REH cell (cell line): ENCODE data around the genes CENPT and SLC7A6.

DNA sequence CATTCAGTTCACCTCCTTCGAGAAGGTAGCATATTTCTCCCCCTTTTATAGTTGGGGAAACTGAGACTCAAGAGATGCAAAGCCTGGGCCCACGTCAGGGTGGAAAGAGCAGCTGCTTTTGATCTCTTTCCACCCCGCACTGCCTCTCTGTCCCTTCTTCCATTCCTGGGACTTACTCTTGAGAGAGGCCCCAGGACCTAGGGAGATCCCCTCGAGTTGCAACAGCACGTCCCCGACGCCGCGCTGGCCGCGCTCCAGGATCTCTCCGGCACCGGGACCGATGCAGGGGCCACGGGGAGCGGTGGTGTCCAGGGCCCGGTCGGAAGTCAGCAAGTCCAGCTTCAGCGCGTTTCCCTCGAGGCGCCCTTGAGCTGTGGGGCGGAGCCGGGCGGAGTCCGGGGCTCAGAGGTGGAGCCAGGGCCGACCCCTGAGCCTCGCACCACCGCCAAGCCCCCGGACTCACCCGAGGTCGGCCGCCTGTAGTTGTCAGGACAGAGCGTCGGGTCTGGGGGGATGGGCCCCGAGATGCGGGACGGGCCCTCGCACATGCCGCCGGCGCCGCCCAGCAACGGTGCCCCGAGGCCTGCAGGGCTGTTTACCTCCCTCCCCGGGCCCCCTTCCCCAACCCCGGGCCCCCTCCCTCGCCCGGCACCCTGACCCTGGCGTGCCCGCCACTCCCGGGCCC, 513 bp downstream of the ENKD1 start:
- PRO-cap = no peak

DNA sequence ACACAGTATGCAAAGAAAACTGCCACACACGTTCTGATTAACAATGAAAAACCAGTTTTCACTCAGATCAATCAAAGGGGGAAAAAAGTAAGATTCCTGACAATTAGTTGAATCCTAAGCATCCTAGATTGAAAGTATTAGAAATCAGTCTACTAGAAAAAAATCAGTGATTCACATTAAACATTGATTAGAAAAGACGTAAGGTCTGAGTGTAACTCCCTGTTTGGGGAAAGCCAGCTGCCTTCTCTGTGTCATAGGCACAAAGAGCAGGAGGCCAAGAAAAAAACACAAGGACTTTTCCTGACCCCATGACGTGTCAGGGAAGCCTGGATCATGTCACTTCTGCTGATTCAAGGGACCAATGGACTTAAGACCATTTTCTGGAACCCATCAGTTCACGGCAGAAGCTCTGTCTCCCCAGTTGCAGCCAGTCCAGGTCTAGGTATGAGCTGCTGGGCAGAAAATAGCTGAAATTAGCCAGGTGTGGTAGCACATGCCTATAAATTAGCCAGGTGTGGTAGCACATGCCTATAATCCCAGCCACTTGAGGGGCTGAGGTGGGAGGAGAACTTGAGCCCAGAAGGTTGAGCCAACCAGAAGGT, 36.0 kb downstream of the RANBP10 start:
- PRO-cap = no peak

DNA sequence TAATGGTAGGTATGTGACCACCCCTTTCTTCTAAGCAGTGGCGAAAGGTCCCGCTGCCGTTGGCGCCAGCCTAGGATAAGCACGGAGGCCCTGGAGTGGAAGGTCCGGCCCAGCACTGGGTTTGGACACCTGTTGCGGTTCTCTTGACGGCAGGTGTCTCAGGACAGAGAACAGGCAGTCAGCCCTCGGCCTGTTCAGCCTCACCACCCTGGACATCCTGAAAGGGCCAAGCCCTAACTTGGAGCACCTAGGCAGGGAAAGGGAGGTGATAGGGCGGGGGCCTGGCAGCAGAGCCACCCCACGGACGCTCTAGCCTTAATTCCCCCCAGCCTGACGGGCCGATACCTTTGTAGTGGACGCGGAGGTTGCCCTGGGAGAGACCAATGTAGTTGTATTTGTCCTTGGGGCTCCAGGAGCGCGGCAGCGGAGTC, 388 bp downstream of the RANBP10 start:
- PRO-cap = no peak

DNA sequence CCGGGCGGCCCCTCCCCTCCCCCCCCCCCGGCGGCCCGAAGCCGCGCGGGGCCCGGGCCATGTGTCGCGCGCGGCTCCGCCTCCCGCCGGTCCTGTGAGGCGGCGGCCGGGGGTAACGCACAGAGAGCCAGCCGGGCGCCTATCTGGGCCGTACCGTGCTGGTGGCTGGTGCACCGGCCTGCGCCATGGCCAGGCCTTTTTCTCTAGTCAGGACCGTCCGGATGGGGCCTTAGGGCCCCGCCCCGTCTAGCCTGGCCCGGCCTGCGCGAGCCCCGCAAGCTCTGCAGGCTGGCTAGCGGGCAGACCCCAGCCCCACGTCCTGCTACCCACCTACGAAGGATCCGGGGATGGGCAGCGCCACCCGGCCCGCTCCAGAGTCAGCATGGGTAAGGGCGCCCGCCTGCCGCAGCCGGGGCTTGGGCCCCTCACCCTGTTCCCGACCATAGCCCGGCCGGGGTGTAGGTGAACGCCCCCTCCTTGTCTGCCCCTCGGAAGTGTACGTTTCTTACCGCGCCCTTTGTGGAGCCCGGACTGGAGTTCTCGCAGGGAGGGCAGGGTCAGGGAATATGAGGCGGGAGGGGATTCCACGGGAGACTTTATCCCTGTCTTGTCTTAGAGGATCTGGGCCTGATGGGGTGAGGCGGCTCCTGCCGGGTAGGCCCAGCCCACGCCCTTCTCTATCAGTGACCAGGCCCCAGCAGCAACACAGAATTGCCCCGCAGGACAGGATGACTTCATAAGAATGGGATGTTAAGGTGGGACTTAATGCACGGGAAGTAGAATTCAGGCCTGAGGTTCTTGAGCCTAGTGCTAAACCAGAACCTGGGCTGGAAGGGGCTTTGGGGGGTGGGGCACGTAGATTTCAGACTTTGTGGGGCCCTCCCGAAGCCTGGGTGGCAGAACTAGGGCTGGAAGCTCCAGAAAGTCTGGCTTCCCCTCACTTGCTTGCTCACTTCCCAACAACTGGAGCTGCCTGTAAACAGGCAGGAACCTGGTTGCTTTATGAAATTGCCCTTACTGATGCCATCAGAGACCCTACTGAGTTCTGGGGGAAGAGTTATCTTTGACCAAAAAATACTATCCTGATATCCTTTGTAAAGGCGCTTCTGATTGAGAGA, at the start of gene CENPT:
Gene CENPT (minus strand): TSS at position 623 of the 1,118 bp plus-strand sequence.
- PRO-cap = bidirectional peak, plus-strand start at position 122 of the sequence, minus-strand start at position 96 of the sequence

- PRO-cap = bidirectional peak, plus-strand start at chr16:67893278, minus-strand start at chr16:67893050
Observed at GRCh38 chr16:67892717-67893139, 326 bp upstream of the PSKH1 start.

GRCh38 chr16:67930423-67931211, 1.0 kb downstream of the CTRL start:
- PRO-cap = no peak

DNA sequence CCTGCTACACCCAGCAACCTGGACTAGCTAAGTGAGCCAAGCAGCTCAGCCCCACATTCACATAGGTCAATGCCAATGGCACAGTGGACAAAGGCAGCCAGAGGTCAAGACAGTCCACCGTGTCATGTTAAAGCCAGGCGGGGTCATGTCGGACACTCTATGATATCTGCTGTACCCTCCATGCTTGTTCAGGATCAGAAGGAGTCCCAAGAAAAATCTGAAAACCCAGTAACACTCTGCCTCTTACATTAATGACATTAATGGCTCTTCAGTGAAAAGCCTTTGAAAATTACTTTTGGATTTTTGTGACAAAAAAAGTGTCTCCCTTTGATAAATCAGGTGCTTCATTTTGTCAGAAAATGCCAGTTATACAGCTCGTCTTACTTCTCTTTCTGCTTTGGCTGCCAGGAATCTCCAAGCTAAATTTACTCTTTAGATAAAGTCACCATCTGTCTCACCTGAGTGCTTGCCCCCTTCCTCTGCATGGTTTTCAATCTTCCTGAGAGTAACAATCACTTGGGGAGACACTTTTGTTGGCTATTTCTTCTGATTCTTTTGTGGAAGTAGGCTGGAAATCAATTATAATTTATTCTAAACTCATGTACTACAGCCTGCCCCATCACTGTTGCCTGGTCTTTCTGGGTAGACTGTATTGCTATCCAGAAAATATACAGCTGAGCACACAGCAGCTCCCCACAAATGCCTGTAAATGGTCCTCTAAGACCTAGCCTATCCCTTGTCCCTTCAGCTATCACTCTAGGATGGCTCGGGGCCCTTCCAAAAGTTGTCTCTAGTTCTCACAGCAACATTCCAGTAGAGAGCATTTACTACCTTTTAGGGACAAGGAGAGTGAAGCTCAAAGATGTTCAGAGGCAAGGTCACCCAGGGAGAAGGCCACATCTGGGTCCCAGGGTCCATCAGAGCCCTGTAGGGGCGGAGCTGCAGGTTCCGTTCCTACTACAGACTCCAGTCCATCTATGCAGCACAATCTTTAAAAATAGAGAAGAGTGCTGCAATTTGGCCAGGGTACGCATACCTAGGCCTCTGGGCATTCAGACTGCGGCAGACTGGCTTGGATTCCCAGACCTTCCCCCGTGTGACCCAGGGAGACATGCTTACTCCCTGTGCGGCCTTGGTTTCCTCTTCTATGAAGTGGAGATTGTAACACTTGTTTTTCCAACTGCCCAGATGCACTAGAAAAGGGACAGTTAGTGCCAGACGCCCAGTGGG, 3.0 kb downstream of the SLC12A4 start:
- PRO-cap = no peak

- PRO-cap = no peak
Observed at GRCh38 chr16:68021180-68021812, 1.7 kb downstream of the DDX28 start.

DNA sequence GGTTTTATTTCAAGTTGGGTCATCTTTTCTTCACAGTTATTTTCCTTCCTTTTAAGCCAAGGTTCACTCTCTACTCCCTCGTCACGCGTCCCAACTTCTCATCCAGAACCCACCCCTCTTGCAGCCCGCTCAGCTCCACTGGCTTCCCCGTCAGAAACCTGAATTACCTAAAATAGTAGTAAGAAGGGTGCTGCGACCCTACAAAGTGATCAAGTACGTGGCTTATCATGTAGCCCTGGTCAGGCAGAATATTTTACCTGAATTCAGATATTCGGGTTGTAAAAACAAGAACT, 654 bp downstream of the DUS2 start:
- PRO-cap = no peak

DNA sequence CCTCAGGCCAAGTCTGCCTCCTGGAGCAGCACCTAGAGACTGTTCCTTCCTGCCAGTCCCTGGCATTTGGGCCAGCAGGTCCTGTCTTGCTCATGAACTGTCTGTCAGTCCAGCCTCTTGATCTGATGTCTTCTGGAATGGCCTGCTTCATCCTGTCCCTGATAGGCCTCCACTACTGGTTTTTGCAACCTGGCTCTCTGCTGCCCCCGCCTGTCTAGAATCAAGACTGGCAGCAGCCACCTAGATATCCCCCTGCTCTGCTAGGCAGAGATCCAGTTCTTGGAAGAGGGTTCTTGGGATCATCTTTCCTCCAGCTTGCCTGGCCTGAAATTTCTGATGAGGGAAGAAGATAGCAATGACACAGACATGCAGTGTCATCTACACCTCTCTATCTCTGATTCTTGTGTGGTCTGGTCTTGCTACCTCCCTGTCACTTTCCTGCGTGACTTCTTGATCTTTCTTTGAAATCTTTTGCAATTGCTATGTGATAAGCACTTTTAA, 20.4 kb upstream of the NFATC3 start:
- PRO-cap = no peak

DNA sequence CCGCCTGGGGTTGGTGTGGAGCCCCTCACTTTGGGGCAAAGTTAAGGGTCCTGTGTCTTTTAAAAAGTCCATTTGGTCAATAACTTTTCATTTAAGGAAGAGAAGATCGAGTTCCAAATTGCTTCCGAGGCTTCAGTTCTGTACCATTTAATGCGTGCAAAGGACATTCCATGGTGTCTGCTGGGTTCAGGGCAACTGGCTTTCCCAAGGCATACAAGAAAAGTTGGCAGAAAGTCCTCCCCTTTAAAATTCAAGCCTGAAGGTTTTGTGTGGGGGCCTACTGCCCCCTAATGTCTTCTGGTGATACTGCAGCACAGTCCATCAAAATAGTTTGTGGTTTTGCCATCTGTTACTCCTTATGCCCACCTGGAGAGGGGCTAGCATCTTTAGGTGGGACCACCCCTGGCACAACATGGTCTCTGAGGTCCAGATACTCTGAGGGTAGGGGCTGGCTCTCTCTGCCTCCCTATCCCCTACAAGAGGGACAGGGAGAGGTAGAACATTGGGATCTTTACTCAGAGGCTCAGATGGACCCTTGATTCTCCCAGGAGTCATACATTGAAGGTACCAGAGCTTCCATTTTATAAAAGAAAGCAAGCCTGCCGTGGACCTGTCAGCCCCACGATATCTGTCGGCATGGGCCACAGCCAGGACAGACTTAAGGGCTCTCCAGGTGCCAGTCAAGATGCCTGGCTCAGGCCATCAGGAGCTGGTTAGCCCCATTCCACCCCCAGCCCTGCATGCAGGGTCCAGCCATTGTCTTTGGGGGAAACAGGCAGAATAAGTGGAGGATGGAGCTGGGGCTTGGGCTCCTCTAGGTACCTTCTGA, 6.4 kb downstream of the ESRP2 start:
- PRO-cap = no peak

- PRO-cap = no peak
Observed at GRCh38 chr16:68233256-68233938, 2.5 kb downstream of the ESRP2 start.

GRCh38 chr16:68246465-68247261, 1.5 kb downstream of the PLA2G15 start:
- PRO-cap = no peak

- PRO-cap = no peak
Observed at GRCh38 chr16:68257859-68258809, 6.2 kb upstream of the SLC7A6 start.

DNA sequence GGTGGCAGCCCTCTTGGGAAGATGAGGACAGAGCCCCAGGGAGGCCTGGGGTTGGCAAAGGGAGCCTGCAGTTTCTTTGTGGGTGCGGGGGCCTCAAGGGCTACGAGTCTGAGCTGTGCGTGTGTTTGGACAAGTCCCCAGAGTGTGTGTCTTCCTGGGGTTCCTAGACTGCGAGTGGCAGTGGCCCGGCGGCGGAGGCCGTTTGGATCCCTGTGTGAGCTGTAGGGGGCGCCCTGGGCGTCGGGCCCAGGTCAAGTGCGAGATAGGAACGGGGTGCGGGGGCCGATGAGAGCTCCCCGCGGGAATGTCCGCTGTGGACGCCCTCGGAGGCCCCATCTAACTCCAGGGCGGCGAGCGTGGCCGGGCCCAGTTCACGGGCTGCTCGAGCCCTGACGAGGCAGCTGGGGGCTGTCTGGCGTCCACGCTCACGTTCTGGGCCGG, 367 bp upstream of the SLC7A6 start:
- PRO-cap = bidirectional peak, plus-strand start at position 149 of the sequence, minus-strand start at position 148 of the sequence; bidirectional peak, plus-strand start at position 249 of the sequence, minus-strand start at position 176 of the sequence

DNA sequence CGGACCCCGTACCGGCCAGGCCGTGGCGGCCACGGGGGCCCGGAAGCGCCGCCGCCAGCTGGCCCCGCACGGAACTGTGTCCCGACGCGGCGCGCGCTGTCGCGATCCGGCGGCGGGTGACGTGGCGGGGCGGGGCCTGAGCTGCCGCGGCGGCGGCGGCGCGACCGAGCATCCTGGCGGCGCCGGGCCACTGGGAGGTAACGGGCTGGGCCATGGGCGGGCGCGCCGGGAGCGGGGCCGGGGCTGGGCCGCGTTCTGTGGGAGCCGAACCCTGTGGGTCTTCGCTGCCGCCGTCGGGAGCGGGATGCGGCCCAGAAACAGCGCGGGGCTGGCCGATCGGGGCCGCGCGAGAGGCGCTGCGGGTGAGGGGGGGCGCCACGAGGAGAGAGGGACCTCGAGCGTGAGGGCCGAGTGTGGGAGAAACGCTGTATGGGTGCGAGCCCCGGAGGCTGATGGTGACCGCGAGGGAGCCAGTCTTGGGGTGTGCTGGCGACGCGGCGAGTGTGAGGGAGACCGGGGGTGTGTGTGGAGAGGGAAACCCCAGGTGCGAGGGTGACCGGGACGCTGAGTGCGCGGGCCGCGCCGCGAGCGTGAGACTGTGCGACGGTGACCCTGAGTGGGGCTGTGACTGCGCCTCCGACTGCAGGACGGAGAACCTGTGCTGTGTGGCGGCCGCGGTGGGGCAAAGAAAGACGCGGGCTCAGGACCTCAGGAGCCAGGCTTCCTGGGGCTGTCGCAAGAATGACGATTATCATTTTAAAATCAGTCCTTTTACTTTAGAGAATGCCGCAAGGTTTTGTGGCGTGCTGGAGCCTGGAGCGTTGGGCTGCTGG, at the start of gene SLC7A6:
Gene SLC7A6 (plus strand): TSS at position 147 of the 833 bp plus-strand sequence.
- PRO-cap = bidirectional peak, plus-strand start at position 171 of the sequence, minus-strand start at position 78 of the sequence

DNA sequence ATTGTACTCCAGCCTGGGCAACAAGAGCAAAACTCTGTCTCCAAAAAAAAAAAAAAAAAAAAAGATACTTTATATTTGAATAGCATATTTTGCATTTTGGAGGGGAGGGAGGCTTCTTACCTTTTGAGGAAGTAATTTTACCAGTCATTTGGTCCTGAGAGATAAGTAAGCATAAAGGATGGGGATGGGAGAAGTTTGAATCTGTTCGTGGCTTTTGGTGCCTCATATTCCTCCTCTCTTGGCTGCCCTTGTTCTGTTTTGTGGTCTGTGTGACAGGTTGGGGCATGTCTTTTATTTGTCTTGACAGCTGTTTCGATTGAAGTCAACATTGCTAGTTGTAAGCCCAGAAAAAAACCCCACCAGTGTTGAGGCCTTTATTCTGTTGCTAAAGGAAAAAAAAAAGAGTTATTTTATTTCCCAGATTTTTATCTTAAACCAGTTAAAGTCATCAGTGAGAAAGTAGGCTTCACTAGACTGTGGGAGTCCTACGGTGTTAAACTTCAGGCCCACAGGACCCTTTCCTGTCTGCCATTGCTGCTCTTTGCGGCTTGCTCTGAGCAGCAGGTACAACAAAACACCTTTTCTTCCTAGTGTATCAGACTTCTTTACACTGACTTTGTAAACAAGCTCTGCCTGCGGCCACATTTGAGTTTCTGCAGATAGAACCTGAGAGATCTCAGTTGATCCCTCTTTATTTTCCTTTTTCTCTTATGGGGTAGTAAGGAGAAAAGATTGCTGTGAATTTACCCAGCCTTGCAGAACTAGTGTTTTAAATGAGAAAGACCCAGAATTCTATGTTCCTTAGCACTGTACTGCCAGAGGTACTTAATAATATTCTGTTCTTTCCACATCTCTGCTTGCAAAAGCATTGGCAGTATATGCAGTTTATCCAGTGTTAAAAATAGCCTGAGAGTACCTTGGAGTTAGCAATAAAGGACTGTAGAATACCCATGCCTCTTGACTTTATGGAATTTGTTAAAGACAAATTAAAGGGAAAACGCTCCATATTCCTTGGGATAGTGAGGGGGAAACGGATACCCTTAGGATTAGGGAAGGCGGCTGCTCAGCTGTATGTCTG, 11.6 kb downstream of the SLC7A6 start:
- PRO-cap = no peak

DNA sequence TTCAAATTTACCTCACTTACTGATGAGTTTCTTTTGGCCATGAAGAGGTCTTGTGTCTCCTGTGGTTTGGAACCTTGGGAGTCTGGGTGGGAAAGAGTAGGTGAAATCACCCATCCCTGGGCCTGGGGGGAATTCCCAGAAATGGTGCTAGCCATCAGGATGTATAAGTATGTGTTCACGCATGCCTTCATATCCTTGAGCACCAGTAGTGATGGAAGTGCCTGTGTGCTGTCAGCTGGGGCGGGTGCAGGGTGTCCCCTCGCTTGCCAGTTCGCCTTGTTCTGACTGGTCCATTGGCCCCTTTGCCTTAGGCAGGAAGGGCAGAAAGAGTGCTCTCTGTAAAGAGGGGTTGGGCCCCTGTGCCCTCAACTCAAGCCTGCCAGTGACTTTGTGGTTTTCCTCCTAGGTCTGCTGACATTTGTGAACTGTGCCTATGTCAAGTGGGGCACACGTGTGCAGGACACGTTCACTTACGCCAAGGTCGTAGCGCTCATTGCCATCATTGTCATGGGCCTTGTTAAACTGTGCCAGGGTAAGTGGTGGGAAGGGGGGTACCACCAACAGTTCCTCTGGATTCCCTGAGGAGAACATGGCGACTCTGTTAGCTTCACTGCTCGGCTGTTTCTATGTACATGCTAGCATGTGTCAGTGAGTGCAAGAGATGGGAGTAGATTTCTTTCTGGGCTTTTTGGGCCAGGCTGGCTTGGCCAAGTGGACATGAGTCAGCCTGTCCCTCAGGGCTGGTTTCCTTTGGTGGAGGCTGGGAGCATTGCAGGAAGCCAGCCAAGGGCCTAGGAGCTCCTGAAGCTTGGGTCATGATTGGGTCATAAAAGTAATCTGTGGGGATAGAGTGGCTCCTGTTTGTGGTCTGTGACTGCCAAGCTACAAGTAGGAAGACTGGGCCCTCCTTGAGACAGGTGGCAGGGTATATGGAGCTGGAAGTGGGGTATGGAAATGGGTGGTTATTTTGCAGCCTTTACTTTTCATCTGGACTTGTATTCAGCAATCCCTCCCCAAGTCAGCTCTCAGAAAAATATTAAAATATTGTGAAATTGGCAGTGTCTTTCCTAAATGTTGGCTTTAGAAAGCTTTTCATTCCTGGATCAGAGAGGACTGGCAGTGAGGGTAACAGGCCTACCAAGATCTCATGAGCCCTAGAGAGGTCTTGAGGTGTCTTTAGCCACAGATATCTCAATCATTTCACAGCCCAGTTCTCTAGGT, 23.0 kb downstream of the SLC7A6OS start:
- PRO-cap = no peak

DNA sequence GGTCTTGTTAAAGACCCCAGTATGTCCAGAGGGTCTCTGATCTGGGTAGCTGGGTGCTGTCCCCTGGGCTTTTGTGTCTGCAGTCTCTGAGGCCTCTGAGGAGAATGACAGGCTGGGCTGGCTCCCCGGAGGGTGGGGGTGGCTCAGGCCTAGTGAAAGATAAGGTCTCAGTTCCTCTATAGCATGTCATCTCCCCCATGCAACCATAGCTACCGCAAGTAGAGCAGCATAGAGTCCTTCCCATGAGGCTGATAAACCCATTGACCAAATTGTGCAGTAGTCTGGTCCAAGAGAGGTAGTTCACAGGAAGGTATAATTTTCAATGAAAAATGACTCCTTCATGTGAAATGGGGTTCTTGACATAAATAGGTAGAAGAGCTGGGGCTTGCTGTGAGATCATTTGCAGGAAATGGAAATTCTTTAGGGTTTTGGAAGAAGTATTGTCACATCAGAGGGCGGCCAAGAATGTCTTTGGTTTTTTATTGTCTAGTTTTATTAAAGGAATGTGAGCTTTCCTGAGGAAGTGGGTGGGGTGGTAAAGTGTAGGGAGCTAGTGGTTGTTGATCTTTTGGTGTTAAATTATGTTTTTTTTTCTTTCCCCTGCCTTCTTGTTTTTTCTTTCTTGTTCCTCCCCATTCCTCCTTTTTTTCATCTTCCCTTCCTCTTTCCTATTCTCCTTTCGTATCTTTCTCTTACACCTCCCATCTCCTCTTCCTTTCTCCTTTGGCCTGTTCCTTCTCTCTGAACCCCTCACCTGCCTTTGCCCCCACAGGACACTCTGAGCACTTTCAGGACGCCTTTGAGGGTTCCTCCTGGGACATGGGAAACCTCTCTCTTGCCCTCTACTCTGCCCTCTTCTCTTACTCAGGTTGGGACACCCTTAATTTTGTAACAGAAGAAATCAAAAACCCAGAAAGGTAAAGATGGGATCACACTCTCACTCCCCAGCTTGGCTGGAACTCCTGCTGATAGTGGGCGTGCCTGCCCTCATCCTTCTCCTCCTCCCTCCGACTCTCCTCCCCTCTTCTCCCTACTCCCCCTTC, 20.8 kb downstream of the SLC7A6OS start:
- PRO-cap = no peak

DNA sequence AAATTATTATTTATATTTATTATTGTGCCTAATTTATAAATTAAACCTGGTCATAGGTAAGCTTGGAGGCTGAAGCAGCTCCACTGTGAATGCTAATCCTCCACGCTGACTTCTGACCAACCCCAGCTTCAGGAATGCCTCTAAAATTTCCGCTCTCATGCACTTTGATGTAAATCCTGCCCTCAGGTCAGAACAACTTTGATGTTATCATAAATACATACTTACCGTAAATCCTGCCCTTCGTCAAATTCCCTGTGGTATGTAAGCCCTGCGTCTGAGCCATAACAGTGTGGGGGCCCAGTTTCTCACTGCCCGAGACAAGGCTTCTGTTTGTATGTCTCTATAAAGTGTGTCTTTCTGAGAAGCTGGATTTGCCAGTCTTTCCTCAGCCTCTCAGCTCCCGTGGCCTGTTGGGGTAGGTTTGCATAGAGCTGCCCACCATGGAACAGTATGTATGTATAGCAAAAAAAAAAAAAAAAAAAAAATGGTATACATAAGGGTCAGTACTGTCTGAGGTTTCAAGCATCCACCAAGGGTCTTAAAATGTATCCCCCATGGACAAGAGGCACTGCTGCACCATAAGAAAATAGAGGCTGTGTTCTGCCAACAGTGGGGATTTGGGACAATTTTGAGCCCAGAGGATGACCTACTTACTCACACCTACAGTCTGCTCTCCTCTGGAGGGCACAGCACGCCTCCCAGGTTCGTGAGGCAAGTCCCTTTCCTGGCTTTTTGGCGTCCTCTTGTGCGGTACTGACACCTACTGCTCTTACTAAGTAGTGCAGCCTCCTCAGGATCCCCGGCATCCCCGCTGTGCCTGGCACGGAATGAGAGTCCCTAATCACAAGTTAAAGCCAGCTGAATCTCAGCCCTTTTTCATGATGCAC, 17.5 kb downstream of the PRMT7 start:
- PRO-cap = no peak